Bronchus fibroblast of lung (primary cell): ENCODE results near the genes TNS3 and DDC.

GRCh38 chr7:47336012-47336656 lies 245.8 kb downstream of the TNS3 start:
- RAMPAGE, long total RNA, result no peak

DNA sequence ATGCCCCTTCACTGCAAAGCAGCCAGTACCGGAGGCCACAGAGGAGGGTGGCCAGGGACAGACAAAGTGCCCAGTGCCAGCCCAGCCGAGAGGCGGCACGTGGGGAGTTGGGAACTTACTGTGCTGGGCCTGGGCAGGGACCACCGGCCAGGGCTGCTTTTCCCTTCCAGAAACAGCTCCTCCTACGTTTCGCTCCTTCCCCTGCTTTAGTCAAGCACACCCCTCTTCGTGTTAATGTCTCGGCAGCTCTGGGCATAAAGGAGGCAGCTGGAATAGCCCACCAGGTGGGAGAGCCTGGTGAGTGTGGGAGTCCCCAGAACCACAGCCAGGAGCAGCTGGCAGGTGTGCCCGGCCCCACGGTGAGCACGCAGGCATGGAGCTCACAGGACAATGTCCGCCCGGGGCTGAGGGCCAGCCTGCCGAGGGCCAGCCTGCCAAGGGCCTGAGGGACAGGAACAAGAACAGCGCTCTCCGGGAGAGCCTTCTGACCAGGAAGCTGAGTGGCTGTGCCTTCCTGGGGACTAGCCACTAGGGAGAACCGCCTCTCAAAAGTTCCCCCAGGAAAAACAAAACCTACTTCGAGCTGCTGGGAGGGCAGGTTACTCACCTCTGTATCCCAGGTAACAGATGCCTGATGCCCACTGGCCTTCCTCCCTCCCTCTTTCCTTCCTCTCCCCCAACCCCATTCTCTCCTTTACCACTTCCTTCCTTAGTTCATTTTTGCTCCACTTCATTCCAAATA lies 128.9 kb downstream of the TNS3 start:
- RAMPAGE, long total RNA, result no peak

- RAMPAGE, long total RNA, result start-site peak on the minus strand at chr7:47582082-47582122, 109 and 100 reads in 2 replicates
Measured at GRCh38 chr7:47581425-47582442, at the start of gene TNS3. Gene TNS3 (minus strand): TSS chr7:47582111.

GRCh38 chr7:48084768-48085494 lies 4.1 kb upstream of the UPP1 start:
- RAMPAGE, long total RNA, result no peak

DNA sequence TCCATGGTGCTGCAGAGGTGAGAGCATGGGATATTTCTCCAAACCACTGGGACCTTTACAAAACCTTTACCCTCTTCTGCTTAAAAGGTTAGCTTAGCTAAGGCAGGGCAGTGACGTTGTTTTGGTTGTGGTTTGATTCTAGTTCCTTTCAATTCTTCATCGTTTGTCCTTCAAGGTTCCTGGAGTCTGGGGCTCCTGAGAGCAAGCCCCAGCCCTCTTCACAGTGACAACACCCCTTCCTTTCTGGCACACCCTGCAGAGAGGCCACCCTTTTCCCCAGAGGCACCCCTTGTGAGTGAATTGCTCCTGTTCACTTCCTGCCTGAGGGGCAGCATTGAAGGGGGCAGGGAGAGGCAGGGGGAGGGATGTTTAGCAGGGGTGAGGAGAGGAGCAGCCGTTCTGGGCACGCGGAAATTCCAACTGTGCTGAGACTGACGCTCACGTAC lies 71.9 kb downstream of the SPATA48 start:
- RAMPAGE, long total RNA, result no peak

DNA sequence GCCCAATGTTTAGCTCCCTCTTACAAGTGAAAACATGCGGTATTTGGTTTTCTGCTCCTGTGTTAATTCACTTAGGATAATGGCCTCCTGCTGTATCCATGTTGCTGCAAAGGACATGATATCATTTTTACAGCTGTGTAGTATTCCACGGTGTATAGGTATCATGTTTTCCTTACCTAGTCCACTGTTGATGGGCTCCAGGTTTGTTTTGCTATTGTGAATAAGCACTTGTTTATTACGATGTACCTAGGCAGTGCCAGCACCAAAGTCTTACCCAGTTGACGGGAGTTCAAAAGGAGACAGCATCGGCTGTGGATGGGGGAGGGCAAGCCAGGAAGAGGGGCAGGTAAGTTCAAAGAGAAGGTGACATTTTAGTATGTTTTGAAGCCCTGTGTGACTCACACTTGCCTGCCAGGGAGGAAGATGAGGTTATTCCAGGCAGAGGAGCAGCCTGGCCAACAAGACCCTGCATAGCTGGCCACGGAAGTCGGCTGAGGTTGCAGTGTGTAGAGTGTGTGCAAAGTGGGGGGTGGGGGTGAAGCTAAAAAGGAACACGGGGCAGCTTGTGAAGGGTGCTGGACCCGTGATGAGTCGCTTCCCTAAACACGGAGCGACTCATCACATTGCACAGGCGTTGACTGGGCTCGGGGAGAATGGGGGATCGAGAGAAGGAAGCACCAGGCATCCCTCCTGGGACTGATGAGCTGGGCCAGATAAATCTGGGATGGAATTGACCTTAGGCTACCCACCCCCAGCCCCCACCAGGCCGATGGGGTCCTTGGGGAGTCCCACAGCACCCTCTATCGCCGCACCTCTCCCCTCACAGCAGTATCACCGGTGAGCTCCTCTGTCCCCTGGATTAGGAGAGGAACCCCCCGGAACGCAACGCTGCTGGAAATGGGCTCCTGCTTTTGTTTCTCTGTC lies 98.0 kb upstream of the IKZF1 start:
- RAMPAGE, long total RNA, result no peak

GRCh38 chr7:50262775-50263437 lies 41.6 kb upstream of the IKZF1 start:
- RAMPAGE, long total RNA, result no peak

- RAMPAGE, long total RNA, result no peak
Measured at GRCh38 chr7:50305373-50306118, 1.0 kb downstream of the IKZF1 start.

GRCh38 chr7:50310036-50310979 lies 5.8 kb downstream of the IKZF1 start:
- RAMPAGE, long total RNA, result no peak

DNA sequence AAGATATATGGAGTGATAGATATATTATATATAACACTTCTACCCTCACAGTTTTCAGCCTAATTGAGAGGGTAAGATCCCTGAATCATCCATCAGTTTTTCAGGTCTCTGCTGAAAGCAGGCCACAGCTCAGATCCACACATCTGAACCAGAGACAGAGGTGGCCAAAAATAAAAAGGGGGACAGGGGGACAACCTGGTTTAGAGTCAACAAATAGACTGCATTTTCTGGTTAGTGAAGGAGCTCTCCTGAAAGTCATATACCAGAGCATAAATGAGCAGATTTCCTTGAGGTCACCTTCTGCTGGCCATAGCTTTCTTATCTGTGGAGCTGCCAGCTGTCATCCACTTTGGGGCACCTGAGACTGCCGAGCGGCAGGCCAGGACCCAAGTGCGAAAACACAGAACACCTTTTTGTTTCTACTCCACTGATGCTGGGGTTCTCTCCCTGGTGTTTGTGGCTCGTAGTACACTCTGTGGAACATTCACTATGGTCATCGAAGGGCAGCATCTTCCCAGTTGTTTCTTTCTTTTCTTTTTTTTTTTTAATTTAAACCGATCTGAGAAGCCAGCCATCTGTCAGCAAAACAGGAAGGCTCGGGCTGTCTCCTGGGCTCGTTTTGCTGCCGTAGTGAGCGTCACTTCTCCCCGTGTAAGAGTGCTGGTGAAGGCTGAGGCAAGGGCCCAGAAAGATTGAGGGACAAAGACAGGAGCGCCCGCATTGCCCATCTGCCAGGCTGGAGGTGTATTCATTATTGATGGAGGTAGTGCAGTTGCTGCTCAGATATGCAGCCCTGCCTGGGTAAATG lies 13.5 kb downstream of the IKZF1 start:
- RAMPAGE, long total RNA, result no peak

DNA sequence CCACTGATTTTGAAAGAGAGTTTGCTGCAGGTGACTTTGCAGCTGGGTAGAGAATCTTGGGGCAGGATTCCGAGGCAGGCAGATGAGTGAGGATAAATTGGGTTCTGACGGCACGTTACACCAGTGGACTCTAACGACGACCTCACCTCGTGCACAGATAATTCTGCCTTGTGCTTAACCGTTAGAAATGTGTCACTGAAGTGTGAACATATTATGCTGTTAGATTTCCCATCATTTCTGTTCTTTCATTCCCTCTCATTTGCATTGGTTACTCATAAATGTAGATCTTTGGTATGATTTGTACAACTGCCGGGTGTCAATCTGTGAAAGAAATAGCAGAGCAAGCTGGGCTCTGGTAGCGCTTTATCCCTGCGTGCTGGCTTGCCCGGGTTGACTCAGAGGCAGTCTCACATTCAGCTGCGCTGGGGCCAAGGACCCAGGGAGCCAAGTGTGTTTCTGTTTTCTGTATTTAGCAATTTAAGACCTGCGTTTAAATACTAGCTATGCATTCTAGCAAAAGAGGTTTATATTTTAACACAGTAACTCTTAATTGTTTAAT lies 46.0 kb downstream of the IKZF1 start:
- RAMPAGE, long total RNA, result no peak

GRCh38 chr7:50405292-50406312 lies 44.5 kb downstream of the FIGNL1 start:
- RAMPAGE, long total RNA, result no peak

DNA sequence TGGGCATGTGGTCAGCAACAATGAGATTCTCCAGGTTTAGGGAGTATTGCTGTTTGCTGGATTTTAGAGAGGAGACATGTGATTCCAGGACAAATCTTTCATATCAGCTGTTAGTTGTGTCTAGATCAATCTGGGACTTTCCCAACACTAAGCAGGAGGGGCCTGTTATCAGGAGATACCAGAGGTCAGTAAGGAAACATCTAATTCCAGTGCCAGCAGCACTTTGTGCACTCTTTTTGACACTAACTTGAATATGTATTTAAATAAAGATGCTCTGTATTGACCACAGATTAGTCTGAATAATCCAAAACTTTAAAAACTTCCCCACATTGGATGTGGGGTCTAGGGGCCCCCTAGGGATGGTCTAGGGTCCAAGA lies 6.3 kb upstream of the FIGNL1 start:
- RAMPAGE, long total RNA, result no peak

GRCh38 chr7:50564925-50565792 lies at the start of gene DDC:
Gene DDC (minus strand): TSS chr7:50565405.
- RAMPAGE, long total RNA, result no peak

DNA sequence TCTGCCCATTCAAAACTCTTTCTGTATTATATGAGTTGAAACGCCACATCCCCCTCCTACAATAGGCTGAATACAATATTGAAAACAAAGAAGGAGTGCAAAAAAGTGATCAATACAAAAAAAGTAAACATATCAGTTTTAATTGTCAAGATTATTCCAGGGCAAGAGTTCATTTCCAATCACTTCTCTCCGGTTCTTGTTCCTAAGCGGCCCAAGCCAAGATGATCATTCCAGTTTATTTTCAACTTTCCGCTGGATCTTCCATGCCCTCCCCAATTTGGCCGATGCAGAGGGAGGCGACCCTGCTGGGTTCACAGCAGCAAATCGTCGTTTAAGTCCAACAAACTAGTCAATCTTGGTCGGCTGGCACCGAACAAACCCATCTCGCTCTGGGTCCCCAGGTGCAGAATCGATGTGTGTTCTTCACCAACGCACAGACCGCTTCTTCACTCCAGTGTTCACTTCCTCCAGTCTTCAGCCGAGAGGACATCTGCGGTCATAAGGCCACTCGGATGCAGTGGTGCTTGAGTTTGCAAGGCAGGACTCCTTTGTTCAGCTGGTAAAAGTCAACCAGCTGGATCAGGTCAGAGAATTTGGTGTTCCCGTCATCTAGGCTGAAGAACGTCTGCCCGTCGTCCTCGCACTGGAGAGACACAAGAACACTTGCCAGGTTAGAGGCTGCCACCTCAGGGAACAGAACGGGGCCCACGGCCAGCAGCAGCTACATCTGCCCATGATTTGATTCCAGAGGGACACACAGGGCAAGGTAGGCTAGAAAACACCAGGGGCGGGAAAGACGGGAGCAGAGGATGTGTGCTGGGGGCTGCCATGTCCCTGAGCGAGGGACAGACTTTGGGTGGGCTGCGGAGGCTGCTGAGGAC lies 27.5 kb upstream of the DDC start:
- RAMPAGE, long total RNA, result no peak

DNA sequence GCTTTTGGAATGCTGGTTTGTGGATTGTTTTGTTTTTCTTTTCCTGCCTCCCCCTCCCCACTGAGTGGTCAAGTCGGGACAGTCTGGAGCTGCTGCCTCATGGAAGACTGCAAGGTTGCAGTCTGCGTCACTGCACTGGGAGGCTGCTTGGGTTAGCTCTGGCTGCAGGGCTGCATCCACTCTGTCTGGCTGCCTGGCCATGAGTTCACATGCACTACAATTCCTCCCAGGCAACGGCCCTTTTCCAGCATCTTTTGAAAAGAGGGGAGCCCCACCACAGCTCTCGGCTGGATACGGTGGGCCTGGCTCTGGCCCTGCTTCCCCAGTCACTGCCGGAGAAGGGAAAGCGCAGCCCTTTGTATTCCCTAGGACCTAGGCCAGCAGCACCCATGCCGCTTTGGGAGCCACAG lies 80.7 kb downstream of the GRB10 start:
- RAMPAGE, long total RNA, result no peak

DNA sequence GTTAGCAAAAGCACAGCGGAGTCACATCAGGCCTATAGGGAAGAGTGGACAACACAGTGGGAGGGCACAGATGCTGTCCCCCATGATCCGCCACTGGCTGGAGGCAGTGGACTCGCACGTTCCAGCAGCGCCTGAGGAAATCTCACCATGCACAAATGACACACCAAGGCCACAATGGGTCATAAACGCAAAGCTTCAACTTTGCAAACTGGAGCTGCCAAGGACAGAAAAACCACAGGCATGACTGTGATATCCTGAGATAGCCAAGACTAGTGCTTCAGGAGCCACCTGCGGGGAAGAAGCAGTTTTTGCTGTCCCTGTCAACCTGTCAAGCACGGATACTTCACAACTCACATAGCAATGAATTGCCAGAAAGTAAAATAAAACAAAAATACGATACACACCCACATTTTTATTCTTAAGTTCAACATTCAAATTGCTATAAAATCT lies 58.7 kb downstream of the GRB10 start:
- RAMPAGE, long total RNA, result no peak

GRCh38 chr7:52860535-52860890 lies 174.9 kb upstream of the POM121L12 start:
- RAMPAGE, long total RNA, result no peak

DNA sequence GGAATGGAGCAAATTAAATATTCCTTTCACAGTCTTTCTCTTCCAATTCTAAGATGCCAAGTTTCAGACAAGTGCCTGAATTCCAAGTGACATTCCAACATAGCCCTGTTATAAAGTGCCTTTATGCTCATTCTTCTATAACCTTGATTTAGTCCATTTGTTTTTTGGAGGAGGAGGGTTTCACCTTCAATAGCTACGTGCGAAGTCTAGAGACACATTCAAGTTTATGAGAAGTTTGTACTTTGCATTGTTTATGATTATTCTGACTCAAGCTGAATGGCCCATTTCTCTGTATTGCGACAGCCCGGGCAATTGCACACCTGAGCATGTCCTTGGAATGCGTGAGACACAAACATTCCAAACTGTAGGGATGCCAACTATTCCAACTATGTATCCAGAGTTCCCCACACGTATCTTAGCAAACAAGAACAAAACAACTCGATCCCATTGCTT lies 51.6 kb upstream of the EGFR start:
- RAMPAGE, long total RNA, result no peak

- RAMPAGE, long total RNA, result no peak
Measured at GRCh38 chr7:55021199-55021609, 2.4 kb downstream of the EGFR start.